Measurements from ENCODE around the gene FBLIM1.

- RRBS, 2 experiments: no CpG with 5 or more reads among the region's 19 CpGs
CAGE:
- cytosol, long polyA minus RNA: no peak
- cytosol, long polyA plus RNA: no peak
- long polyA plus RNA: no peak
- nucleus, long polyA minus RNA: no peak
- nucleus, long polyA plus RNA: no peak
Observed at GRCh38 chr1:15387968-15388870, 21.5 kb upstream of the EFHD2 start.

- RRBS, 2 experiments: 2 to 9% methylated on average over 1 of the region's 36 CpGs
CAGE:
- cytosol, long polyA minus RNA: no peak
- cytosol, long polyA plus RNA: no peak
- long polyA plus RNA: no peak
- nucleus, long polyA minus RNA: no peak
- nucleus, long polyA plus RNA: no peak
Observed at GRCh38 chr1:15410039-15410324, 294 bp downstream of the EFHD2 start.

DNA sequence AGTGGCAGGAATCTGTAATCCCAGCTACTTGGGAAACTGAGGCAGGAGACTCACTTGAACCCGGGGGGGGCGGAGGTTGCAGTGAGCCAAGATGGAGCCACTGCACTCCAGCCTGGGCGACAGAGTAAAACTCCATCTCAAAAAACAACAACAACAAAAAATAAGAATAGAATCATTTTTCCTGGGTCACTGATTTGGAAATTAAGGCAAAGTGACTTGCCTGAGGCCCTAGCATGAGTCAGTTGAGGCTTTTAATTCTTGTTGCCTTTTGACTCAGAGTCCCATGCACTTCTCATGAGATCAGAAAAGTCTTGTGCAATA is 3.6 kb upstream of the PLEKHM2 start:
- RRBS, 2 experiments: no CpG with 5 or more reads among the region's 3 CpGs
CAGE:
- cytosol, long polyA minus RNA: no peak
- cytosol, long polyA plus RNA: no peak
- long polyA plus RNA: no peak
- nucleus, long polyA minus RNA: no peak
- nucleus, long polyA plus RNA: no peak

GRCh38 chr1:15740928-15741819 is 1.1 kb upstream of the TMEM82 start:
- RRBS, 2 experiments: under 1 to 4% methylated on average over 4 of the region's 26 CpGs
CAGE:
- cytosol, long polyA minus RNA: no peak
- cytosol, long polyA plus RNA: no peak
- long polyA plus RNA: no peak
- nucleus, long polyA minus RNA: no peak
- nucleus, long polyA plus RNA: no peak

GRCh38 chr1:15756035-15756948 is 2.3 kb upstream of the FBLIM1 start:
- RRBS, 2 experiments: 33 to 47% methylated on average over 3 of the region's 20 CpGs
CAGE:
- cytosol, long polyA minus RNA: no peak
- cytosol, long polyA plus RNA: no peak
- long polyA plus RNA: no peak
- nucleus, long polyA minus RNA: no peak
- nucleus, long polyA plus RNA: no peak

GRCh38 chr1:15758542-15758988 is at the start of gene FBLIM1:
Gene FBLIM1 (plus strand): TSS chr1:15758795.
- RRBS, 2 experiments: 16 to 28% methylated on average over 18 of the region's 56 CpGs
CAGE:
- cytosol, long polyA minus RNA: no peak
- cytosol, long polyA plus RNA: start-site peak on the plus strand at chr1:15758760-15758816, 184 and 130 reads in 2 replicates
- long polyA plus RNA: no peak
- nucleus, long polyA minus RNA: no peak
- nucleus, long polyA plus RNA: start-site peak on the plus strand at chr1:15758751-15758814, 51 and 154 reads in 2 replicates

GRCh38 chr1:15835372-15836172 is 11.9 kb upstream of the SPEN start:
- RRBS, 2 experiments: no CpG with 5 or more reads among the region's 71 CpGs
CAGE:
- cytosol, long polyA minus RNA: start-site peak on the minus strand at chr1:15835735-15835753, 16 reads
- cytosol, long polyA plus RNA: start-site peak on the minus strand at chr1:15835806-15835876, 145 and 131 reads in 2 replicates
- long polyA plus RNA: start-site peak on the minus strand at chr1:15835795-15835887, 99 and 139 reads in 2 replicates
- nucleus, long polyA minus RNA: no peak
- nucleus, long polyA plus RNA: no peak

DNA sequence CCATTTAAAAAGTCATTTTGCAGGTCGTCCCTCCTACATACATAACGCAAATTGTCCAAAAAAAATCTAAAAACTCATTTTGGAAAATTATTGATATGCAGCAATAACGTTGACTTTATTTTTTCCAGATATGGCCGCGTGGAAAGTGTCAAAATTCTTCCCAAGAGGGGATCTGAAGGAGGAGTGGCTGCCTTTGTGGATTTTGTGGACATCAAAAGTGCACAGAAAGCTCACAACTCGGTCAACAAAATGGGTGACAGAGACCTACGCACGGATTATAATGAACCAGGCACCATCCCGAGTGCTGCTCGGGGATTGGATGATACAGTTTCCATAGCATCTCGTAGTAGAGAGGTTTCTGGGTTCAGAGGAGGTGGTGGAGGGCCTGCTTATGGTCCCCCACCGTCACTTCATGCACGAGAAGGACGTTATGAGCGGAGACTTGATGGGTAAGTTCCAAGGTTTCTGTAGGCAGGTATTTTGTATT is 25.2 kb downstream of the SPEN start:
- RRBS, 2 experiments: no CpG with 5 or more reads among the region's 15 CpGs
CAGE:
- cytosol, long polyA minus RNA: no peak
- cytosol, long polyA plus RNA: no peak
- long polyA plus RNA: no peak
- nucleus, long polyA minus RNA: no peak
- nucleus, long polyA plus RNA: no peak

DNA sequence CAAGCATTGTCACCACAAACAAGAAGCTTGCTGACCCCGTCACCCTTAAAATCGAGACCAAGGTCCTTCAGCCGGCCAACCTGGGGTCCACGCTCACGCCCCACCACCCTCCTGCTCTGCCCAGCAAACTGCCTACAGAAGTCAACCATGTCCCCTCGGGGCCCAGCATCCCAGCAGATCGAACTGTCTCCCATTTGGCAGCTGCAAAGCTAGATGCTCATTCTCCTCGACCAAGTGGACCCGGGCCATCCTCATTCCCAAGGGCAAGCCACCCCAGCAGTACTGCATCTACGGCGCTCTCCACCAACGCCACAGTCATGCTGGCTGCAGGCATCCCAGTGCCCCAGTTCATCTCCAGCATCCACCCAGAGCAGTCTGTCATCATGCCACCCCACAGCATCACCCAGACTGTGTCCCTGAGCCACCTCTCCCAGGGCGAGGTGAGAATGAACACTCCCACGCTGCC is 40.8 kb downstream of the ZBTB17 start:
- RRBS, 2 experiments: no CpG with 5 or more reads among the region's 14 CpGs
CAGE:
- cytosol, long polyA minus RNA: no peak
- cytosol, long polyA plus RNA: no peak
- long polyA plus RNA: no peak
- nucleus, long polyA minus RNA: no peak
- nucleus, long polyA plus RNA: no peak

GRCh38 chr1:15945428-15945956 is 30.4 kb downstream of the ZBTB17 start:
- RRBS, 2 experiments: 96 to 97% methylated on average over 4 of the region's 23 CpGs
CAGE:
- cytosol, long polyA minus RNA: no peak
- cytosol, long polyA plus RNA: no peak
- long polyA plus RNA: no peak
- nucleus, long polyA minus RNA: no peak
- nucleus, long polyA plus RNA: no peak

GRCh38 chr1:15962258-15962603 is 13.7 kb downstream of the ZBTB17 start:
- RRBS, 2 experiments: no CpG with 5 or more reads among the region's 4 CpGs
CAGE:
- cytosol, long polyA minus RNA: no peak
- cytosol, long polyA plus RNA: no peak
- long polyA plus RNA: no peak
- nucleus, long polyA minus RNA: no peak
- nucleus, long polyA plus RNA: no peak

DNA sequence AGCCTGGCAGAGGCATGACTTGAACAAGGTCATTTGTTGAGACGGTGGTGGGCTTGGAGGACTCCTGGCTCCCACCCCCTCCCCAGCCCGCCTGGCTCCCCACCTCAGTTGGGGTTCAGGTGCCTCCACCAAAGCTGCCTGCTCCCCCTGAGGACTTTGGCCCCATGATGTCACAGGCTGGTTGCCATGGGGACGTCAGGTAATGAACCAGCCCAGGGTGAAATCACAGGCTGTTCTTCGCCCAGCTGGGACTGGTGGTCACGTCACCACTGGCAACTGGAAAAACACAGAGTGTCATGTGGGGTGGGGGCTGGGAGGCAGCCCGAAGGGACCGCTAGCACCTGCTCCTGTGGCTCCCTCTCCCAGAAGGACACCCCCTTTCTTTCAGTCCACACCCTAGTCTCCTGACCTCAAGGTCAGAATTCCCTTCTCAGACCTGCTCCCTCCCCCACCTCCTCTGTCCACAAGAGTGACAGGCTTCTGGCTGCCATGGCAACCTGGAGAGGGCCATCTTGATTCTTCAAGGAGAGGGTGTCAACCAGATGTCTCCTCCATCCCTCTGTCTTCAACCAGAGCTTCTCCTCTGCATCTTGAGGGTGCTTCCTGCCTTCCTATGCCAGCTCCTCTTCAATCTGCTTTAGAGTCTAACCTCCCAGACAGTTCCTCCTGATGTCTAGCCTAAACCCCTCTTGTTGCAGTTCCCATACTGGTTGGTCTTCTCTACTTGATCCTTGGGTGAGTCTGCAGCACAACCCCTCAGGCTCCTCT is 6.2 kb downstream of the FAM131C start:
- RRBS, 2 experiments: no CpG with 5 or more reads among the region's 7 CpGs
CAGE:
- cytosol, long polyA minus RNA: no peak
- cytosol, long polyA plus RNA: no peak
- long polyA plus RNA: no peak
- nucleus, long polyA minus RNA: no peak
- nucleus, long polyA plus RNA: no peak

- RRBS, 2 experiments: 45 to 48% methylated on average over 3 of the region's 20 CpGs
CAGE:
- cytosol, long polyA minus RNA: no peak
- cytosol, long polyA plus RNA: no peak
- long polyA plus RNA: no peak
- nucleus, long polyA minus RNA: no peak
- nucleus, long polyA plus RNA: no peak
Observed at GRCh38 chr1:16076549-16077251, 3.2 kb upstream of the FAM131C start.

GRCh38 chr1:16206046-16206661 is 6.3 kb downstream of the ARHGEF19 start:
- RRBS, 2 experiments: no CpG with 5 or more reads among the region's 38 CpGs
CAGE:
- cytosol, long polyA minus RNA: no peak
- cytosol, long polyA plus RNA: no peak
- long polyA plus RNA: no peak
- nucleus, long polyA minus RNA: no peak
- nucleus, long polyA plus RNA: no peak

- RRBS, 2 experiments: 2 to 3% methylated on average over 11 of the region's 77 CpGs
CAGE:
- cytosol, long polyA minus RNA: no peak
- cytosol, long polyA plus RNA: no peak
- long polyA plus RNA: no peak
- nucleus, long polyA minus RNA: no peak
- nucleus, long polyA plus RNA: no peak
Observed at GRCh38 chr1:16206662-16207361, 5.6 kb downstream of the ARHGEF19 start.

DNA sequence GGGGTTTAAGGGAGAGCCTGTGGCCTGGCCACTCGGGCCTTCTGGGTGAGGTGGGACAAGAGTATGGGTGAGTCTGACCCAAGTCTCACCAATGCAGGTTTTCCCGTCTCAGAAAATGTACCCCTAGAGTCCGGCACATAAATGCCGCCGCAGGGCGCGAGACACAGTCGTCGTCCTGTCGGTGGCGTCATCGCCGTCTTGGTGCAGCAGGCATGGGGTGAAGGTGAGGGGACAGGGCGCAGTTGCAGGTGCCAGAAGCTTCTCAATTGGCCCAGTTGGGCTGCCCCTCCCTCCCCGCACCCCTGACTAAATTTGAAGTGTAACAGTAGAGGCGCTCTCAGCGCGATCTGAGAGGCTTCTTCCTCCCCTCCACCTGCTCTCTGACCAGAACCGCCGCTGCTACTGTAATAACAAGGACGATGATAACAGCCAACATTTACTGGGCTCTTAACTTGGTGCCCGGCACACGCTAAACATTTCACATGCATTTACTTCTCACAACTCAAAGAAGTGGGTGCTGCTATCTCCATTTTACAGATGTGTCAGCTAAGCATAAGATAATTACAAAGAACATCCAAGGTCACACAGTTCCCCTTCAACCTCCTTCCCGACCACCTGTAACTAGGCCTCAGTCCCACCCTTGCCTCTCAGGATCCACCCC is 8.6 kb downstream of the CPLANE2 start:
- RRBS, 2 experiments: no CpG with 5 or more reads among the region's 24 CpGs
CAGE:
- cytosol, long polyA minus RNA: no peak
- cytosol, long polyA plus RNA: no peak
- long polyA plus RNA: no peak
- nucleus, long polyA minus RNA: no peak
- nucleus, long polyA plus RNA: no peak

GRCh38 chr1:16248380-16249174 is 11.6 kb upstream of the CPLANE2 start:
- RRBS, 2 experiments: no CpG with 5 or more reads among the region's 7 CpGs
CAGE:
- cytosol, long polyA minus RNA: no peak
- cytosol, long polyA plus RNA: no peak
- long polyA plus RNA: no peak
- nucleus, long polyA minus RNA: no peak
- nucleus, long polyA plus RNA: no peak

- RRBS, 2 experiments: no CpG with 5 or more reads among the region's 4 CpGs
CAGE:
- cytosol, long polyA minus RNA: no peak
- cytosol, long polyA plus RNA: no peak
- long polyA plus RNA: no peak
- nucleus, long polyA minus RNA: no peak
- nucleus, long polyA plus RNA: no peak
Observed at GRCh38 chr1:16286654-16287614, 50.0 kb upstream of the CPLANE2 start.

- RRBS, 2 experiments: no CpG with 5 or more reads among the region's 6 CpGs
CAGE:
- cytosol, long polyA minus RNA: no peak
- cytosol, long polyA plus RNA: no peak
- long polyA plus RNA: no peak
- nucleus, long polyA minus RNA: no peak
- nucleus, long polyA plus RNA: no peak
Observed at GRCh38 chr1:16442865-16443386, 2.4 kb downstream of the NECAP2 start.

DNA sequence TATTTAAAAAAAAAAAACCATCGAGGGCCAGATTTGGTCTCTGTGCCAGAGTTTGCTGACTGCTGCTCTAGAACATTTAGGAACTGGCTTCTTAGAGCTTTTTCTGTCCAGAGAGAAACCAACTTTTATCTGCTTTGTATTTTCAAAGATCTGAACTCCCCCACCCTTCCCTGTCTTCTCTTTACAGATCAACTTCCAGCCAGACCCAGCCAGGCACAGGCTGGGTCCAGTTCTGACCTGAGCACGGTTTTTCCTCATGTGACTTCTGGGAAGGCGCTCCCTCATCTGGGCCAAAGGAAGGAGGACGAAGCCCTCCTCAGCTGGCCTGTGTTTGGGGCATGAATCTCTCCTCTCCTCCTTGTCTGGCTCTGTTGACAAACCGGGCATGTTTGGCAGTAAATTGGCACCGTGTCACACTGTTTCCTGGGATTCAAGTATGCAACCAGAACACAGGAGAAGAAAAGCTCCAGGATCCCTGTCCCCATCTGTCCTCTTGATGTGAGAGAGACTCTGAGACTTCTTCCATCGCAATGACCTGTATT is 18.2 kb downstream of the NECAP2 start:
- RRBS, 2 experiments: no CpG with 5 or more reads among the region's 7 CpGs
CAGE:
- cytosol, long polyA minus RNA: no peak
- cytosol, long polyA plus RNA: no peak
- long polyA plus RNA: no peak
- nucleus, long polyA minus RNA: no peak
- nucleus, long polyA plus RNA: no peak